Mucosa of descending colon (tissue), 1 donor: Measurements from ENCODE around the genes CLMP, GRAMD1B and ZNF202.

DNA sequence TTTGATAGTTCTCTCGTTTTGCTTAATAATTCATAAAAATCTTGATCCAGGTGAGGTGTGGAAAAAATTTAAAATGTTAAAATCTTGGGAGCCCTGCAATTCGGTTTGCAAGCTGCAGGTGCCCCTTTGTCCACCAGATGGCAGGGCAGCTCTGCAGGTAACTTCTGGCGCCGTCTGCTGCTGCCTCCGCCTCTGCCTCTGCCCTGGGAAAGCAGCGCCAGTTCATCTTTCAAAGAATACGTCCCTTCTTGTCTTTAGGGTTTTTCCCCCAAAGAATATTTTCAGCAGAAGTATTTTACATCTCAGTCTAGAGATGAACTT lies 75.0 kb upstream of the UBASH3B start:
- PRO-cap: no peak

- PRO-cap: no peak
Observed at GRCh38 chr11:122716948-122717632, 61.6 kb downstream of the UBASH3B start.

GRCh38 chr11:122773931-122774204 lies 64.4 kb upstream of the CRTAM start:
- PRO-cap: no peak

GRCh38 chr11:122776260-122777054 lies 61.8 kb upstream of the CRTAM start:
- PRO-cap: no peak

DNA sequence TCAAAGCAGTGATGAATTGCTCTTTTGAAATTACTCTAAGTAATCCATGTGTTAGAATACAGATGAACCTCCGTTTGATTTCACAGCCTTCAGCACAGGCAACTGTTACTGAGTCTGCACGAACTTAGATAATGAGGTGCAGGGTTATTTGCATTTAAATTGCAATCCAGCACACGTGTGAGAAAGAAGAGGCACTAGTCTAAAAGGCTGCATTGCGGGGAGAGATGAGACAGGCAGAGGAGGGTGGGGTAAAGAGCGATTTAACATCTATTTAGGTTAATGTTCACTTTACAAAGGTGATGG lies 24.9 kb upstream of the CRTAM start:
- PRO-cap: no peak

- PRO-cap: no peak
Observed at GRCh38 chr11:123058881-123059810, 2.8 kb downstream of the HSPA8 start.

GRCh38 chr11:123069834-123070884 lies 8.2 kb upstream of the HSPA8 start:
- PRO-cap: no peak

DNA sequence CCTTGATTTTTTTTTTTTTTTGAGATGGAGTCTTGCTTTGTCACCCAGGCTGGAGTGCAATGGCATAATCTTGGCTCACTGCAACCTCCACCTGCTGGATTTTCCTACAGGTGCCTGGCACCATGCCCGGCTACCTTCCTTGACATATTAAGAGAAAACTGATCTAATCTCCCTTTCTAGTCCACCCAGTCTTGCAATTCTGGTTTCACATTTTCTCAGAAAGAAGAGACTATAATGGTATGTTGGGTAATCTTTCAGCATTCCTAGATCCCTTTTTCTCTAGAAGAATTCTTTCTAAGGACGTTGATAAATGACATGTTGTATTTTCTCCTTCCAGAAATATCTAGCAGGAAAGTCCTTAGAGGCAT lies 10.4 kb upstream of the HSPA8 start:
- PRO-cap: no peak

GRCh38 chr11:123194664-123195600 lies at the start of gene CLMP:
Gene CLMP, minus strand, starts transcription at chr11:123195248.
- PRO-cap: bidirectional peak, plus-strand start at chr11:123194973, minus-strand start at chr11:123194864; bidirectional peak, plus-strand start at chr11:123195394, minus-strand start at chr11:123195232

DNA sequence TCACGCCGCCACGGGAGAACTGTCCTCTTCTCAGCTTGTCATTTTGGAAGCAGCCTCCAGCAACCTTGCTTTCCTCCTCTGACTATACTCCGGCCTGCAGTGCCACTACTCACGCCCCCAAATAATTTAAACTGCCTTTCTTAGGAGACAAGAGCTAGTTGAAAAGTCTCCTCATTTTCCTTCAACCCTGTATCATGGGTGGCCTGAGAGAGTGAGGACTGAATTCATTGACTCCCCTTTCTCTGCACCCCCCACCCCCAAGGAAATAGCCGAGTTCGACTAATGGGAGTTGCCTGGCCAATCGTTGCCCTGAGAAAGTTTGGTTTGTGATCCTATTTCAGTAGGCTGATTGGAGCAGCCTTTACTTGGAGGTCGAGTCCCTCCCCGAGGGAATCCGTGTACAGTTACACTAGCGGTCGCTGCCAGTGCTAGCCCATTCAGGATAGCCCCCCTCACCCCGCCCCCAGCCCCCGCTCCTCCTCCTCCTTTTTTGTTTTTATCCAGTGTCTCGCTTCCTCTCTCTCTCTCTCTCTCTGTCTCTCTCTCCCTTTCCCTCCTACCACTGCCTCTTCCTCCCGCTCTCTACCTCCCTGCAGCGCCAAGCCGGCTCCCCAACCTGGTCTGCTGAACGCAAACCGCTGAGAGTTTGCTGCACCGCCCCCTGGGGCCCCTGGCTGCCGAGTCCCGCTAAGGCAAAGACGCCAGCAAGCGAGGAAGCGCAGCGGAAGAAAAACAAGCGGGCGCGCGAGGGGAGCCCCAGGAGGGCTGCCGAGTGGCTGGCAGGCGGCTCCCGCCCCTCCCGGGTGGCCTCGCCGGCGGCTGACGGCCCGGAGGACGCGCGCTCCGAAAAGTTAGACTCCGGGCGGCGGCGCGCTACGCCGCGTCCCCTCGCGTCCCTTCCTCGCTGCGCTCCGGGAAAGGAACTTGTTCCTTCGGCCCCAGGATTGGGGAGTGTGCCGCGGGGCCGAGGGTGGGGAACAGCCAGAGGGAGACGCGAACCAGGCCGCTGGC lies at the start of gene GRAMD1B:
Gene GRAMD1B, plus strand, starts transcription at position 524 of the 1,011 bp plus-strand sequence.
- PRO-cap: bidirectional peak, plus-strand start at position 854 of the sequence, minus-strand start at position 584 of the sequence

GRCh38 chr11:123453810-123454918 lies 24.1 kb downstream of the GRAMD1B start:
- PRO-cap: no peak

GRCh38 chr11:123504369-123504645 lies 74.2 kb downstream of the GRAMD1B start:
- PRO-cap: no peak

GRCh38 chr11:123559847-123560472 lies 94.5 kb downstream of the SCN3B start:
- PRO-cap: no peak

- PRO-cap: no peak
Observed at GRCh38 chr11:123603744-123604378, 50.6 kb downstream of the SCN3B start.

DNA sequence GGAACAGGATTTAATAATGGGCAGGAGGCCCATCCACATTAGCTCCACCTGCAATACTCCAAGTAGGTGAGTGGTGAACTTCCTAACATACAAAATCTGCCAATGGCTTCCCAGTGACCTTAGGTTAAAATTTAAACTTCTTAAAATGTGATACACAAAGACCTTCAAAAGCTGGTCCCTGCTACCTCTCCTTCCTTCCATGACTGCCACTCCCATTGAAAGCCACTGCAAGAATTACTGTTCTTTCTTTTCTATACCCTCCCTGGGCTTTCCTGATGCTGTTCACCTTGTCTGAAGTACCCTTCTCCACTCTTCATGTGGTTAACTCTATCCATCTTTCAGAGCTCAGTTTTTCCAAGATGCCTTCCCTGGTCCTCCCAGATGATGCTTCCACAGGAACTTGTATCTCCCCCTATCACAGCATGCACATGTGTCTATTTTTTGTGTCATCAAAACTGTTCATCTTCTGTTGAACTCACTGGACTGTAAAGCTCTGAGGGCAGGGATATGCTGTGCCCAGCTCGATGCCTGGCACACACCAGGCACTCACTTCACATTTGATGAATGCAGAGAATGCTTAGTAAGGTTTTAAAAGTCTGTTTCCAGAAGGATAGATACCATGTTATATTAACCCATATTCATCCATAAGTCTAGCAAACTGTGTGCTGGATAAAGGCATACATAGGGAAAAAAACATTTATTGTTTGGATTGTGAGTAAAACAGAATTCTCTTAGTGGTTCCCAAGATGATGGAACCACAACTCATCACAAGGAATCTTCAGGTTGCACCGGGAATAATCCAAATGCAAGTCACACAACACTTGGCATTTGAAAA lies 7.1 kb downstream of the ZNF202 start:
- PRO-cap: no peak

- PRO-cap: bidirectional peak, plus-strand start at chr11:123741368, minus-strand start at chr11:123741336; bidirectional peak, plus-strand start at chr11:123741756, minus-strand start at chr11:123741660
Observed at GRCh38 chr11:123740707-123741934, at the start of gene ZNF202. Gene ZNF202, minus strand, starts transcription at chr11:123741660.

- PRO-cap: no peak
Observed at GRCh38 chr11:124480928-124482205, 35.9 kb upstream of the OR8B8 start.

DNA sequence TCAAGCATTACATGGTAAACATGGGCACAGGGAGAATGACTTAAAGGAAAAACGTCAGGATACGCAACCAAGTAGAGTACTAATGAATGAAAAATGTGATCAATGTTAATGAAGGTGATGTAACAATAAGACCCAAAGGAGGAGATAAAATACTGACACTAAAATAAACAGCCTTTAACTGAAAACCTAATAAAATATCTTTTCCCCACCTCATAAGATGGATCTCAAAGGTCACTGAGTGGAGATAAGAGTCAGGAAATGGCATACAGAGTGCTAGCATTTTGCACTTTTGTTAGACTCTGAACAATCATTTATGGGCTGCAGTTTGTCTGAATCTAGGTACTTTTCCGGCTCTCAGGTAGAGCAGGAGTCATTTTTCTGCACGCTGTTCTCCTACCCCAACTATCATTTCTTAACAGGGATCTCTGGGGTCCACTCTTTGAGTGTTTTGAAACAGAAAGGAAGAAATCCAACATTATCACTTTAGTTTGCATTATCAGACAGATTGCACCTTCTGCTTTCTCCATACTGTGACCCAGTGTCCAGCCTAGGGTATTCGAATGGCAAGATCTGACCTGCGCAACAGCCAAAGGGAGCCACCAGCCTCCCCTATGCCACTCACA lies 988 bp downstream of the SIAE start:
- PRO-cap: unidirectional peak, plus-strand start at position 254 of the sequence; unidirectional peak, plus-strand start at position 323 of the sequence; unidirectional peak, plus-strand start at position 555 of the sequence

GRCh38 chr11:124777179-124777737 lies 15.2 kb upstream of the ESAM start:
- PRO-cap: no peak

- PRO-cap: no peak
Observed at GRCh38 chr11:124790495-124791093, 9.6 kb downstream of the MSANTD2 start.